ENCODE data around the genes GSTA4 and KIAA1586.

DNA sequence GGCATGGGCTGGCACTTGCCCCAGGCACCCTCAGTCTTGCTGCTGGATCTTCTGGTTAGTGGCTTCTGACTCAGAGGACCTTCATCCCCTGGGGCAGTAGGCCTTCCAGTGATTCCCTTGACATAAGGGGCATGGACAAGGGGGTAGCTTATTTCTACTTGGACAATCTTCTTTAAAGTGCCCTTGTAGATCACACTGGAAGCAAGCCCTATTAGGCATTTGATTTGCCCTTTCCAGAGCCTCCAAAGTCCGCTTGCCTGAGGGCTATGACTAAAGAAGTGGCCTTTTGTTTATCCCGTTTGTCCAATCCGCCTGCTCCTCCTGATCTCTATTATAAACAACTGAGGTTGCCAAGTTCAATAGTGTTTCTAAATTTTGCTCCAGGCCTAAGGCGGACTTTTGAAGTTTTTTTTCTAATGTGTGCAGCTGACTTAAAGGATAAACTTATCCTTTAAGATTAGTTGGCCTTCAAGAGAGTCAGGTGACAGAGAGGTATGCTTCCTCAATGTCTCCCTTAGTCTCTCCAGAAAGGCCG is 8.8 kb upstream of the GSTA3 start:
- RRBS = no CpG with 5 or more reads among the region's 5 CpGs

- RRBS = 4% methylated on average over 17 of the region's 46 CpGs
Observed at GRCh38 chr6:52994416-52995539, at the start of gene GSTA4. Gene GSTA4 (minus strand): TSS chr6:52995284.

DNA sequence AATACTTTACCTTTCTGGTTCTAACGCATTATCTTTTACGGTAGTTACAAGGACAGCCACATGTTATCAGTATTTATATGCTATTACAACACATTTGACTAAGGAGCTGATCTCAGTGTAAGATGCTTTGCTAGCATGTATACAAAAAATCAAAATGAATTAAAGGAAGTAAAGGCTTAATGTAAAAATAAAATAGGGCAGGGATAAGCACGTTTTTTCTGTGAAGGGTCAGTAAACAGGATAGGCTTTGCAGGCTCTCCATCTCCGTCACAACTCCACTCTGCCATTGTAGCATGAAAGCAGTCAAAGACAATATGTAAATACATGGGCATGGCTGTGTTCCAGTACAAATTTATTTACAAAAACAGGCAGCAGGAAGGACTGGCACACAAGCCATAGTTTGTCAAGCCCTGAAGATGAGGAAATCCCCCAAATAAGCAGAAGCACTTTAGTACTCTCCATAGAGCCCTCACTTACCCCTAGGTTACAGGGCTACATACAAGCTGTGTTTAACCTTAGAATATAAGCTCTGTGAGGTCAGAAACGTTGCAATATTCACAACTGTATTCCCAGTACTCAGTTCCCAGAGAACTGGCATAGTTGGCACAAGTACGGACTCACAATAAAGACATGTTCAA is 5.4 kb downstream of the CILK1 start:
- RRBS = no CpG with 5 or more reads among the region's 6 CpGs

DNA sequence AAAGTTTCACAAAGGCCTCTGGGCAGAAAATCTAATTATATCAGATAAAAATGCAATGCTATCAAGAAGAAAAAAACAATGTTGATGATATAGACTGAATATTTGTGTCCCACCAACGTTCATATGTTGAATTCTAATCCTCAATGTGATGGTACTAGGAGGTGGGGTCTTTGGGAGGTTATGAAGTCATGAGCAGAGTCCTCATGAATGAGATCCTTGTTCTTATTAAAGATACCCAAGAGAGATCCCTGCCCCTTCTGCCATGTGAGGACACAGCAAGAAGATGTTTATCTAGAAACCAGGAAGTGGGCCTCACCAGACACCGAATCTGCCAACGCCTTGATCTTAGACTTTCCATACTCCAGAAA is 67.6 kb upstream of the GCM1 start:
- RRBS = no CpG with 5 or more reads among the region's 3 CpGs

- RRBS = no CpG with 5 or more reads among the region's 3 CpGs
Observed at GRCh38 chr6:53242069-53242320, 93.4 kb upstream of the GCM1 start.

DNA sequence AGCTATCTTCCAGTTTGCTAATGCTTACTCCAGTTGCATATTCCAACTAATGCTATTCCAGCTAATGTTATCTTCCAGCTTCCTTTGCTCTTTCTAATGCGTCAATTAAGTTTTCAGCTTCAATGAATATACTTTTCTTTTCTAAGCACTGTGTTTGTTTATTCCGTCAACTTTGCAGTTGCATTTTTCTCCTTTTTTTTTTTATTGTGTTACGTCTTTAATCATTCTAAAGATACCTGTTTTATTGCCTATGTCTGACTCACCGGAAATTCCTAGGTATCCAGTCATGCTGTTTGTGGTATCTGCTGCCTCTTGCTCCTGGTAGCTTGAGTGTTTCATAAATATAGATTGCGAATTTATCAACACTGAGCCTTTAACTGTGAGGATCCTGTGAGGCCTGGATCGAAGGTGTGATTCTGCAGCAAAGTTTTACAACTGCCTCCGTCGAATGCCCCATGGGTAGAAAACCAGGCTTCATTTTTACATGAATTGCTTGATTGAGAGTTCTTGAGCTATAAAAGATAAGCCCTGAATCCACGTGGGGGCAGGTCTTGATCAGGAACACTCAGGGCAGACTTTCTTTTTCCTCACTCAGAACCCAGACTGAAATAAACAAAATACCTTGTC is 60.3 kb upstream of the LRRC1 start:
- RRBS = no CpG with 5 or more reads among the region's 9 CpGs

- RRBS = no CpG with 5 or more reads among the region's 3 CpGs
Observed at GRCh38 chr6:56311144-56311533, 63.8 kb upstream of the COL21A1 start.

- RRBS = no CpG with 5 or more reads among the region's 12 CpGs
Observed at GRCh38 chr6:56369975-56370503, 122.7 kb upstream of the COL21A1 start.

DNA sequence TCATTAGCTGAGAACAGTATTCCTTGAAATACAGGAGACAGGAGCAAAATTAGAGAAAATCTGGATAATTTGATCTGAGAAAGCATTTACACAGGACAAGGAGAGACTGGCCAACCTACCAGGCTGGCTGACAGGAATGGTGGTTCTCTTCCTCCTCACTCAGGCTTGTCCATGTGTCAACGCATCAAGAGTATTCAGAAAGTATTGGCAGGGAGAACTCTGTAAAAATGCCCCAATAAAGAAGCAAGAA is 124.8 kb upstream of the COL21A1 start:
- RRBS = no CpG with 5 or more reads among the region's 1 CpG

DNA sequence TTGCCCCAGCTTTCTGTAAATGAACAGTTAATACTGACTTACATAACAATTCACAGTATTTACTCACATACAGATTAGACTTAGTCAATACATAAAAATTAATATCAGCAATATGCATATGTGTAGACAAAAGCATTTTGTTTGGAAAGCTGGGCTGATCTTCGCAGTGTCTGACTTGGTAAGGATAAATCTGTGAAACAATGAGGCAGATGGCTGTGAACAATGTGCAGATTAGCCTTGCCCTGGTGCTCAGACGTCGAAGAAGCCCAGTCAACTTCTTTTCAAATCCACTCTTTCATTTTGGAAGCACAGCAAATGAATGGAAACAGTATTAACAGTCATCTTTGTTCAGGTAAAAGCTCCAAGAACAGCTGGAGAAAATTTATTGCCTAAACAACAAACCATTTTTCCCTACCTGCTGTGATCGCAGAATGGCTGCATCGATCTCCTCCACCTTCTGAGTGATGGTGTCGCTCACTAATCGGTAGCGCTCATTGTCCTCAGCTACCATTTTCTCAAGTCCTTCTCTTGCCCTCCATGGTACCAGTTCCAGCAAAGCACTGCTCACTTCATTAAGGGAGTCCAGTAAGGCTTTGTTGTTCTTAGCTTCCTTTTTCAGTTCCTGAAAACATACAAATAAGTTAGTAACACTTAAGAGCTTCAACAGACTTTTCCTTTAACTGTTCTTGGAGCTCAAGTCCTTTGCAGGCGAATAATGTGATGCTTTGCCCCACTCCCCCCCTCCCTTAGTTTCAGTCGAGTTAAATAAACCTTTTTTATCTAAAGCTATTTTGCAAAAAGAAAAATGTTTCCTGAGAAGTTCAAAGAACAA is 278.8 kb upstream of the COL21A1 start:
- RRBS = no CpG with 5 or more reads among the region's 10 CpGs

GRCh38 chr6:56624417-56624719 is 330.3 kb downstream of the DST start:
- RRBS = no CpG with 5 or more reads among the region's 2 CpGs

DNA sequence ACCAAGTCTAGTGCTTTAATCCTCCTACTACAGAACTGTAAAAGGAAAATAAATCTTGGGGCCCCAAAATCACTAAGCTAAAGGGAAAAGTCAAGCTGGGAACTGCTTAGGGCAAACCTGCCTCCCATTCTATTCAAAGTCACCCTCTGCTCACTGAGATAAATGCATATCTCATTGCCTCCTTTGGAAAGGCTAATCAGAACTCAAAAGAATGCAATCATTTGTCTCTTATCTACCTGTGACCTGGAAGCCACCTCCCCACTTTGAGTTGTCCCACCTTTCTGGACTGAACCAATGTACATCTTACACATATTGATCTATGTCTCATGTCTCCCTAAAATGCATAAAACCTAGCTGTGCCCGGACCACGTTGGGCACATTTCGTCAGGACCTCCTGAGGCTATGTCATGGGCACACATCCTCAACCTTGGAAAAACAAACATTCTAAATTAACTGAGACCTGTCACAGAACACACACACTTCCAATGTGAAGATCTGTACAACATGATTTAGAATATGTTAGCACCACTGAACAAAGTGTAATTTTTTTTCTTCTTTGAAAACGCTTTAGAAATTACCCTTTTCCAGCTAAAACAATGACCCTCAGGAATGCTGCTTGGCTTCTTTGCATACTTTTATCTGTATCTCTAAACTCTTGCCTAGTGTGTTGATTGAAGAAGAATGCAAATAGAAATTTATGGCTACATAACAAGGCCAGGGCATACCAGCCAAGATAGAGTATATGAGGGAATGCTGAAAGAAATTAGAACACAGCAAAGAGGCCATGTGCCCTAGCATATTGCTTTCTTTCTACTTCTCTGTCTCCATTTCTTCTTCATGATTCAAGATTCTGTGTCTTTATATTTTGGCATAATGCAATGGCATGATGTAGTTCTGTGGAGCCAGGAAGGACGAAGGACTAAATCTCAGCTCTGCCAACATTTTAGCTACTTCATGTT is 227.4 kb downstream of the DST start:
- RRBS = no CpG with 5 or more reads among the region's 5 CpGs

- RRBS = no CpG with 5 or more reads among the region's 55 CpGs
Observed at GRCh38 chr6:56842537-56843507, 111.8 kb downstream of the DST start.

DNA sequence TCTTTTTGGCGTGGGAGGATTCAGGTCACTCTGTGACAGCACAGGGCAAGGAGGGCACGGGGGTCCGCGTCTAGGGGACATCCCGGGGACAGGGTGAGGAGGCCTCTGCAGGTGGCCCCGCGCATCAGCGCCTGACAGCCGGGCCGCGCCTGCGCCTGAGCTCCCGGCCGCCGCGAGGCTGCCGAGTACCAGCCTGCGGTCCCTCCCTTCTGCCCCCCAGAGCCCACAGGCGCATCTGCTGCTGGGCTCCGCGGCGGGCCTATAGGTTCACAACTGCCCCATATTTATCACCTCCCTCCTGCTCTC is 110.6 kb downstream of the DST start:
- RRBS = 6% methylated on average over 5 of the region's 22 CpGs

GRCh38 chr6:56875713-56876338 is 78.8 kb downstream of the DST start:
- RRBS = no CpG with 5 or more reads among the region's 6 CpGs

- RRBS = 7% methylated on average over 5 of the region's 52 CpGs
Observed at GRCh38 chr6:57046103-57046883, at the start of gene KIAA1586. Gene KIAA1586 (plus strand): TSS chr6:57046693.

DNA sequence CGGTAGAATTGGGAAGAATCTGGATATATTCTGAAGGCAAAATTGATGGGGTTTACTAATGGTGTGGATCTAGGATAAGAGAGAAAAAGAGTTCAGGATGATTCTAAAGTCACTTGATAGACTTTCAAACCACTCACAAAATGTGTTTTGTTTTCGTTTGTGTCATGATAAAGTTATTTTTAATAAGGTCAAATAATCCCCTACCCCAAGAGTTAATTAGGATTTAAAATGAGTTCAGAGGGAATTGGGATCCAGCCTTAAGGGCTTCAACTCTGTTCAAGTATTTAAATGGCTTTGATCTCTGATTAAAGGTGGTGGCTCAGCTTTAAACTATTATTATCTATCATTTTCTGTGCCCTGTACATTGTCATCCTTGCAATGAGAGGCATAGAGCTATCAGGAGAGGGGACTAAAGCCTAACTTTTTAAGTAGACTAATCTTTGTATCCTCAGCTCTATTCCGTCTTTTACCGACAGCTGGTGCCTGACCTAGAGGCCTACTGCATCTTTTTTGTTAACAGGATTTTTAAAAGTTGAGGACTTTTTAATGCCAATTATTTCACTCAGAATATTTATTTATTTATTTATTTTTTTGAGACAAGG is 995 bp upstream of the BAG2 start:
- RRBS = no CpG with 5 or more reads among the region's 4 CpGs

DNA sequence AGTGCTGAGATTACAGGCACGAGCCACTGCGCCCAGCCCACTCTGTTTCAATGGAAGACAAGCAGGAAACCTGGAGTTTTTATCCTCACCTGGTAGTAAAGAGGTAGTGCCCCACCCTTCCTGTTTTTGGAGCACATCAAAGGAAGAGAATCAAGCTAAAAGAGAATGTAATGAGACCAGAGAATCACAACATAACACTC is 7.6 kb downstream of the RAB23 start:
- RRBS = no CpG with 5 or more reads among the region's 2 CpGs

- RRBS = no CpG with 5 or more reads among the region's 10 CpGs
Observed at GRCh38 chr6:57222701-57223227, 657 bp upstream of the RAB23 start.